ENCODE measurements around a stretch of chr12.

DNA sequence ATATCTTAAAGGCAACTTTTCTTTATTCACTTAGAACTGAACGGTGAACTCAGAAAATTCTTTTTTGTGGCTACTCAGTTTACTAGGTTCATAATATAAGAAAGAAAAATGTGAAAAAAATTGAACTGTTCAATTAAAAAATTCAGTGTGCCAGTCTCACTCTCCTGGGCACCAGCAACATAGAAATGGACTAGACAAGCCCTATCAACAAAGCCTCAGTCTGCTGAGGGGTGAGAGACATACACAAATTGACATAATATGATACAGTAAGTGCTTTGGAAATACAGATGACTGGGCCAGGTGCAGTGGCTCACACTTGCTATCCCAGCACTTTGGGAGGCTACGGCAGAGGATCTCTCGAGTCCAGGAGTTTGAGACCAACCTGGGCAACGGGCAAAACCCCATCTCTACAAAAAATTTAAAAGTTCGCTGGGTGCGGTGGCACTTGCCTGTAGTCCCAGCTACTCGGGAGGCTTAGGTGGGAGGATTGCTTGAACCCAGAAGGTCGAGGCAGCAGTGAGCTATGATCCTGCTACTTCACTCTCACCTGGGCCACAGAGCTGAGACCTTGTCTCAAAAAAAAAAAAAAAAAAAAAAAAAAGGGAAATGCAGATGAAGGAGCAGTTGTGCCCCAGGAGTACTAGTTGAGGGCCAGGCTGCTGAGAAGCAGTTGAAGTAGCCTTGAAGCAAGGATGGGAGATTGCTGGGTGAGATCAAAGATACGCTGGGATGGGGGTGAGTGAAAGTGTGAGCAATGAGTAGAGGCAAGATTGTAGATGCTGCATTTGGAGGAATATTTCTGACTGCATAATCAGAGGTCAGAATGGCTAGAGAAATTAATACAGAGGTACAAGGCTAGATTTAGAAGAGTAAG lies 93.6 kb upstream of the DNM1L start:
- RAMPAGE, long total RNA: no peak
- RRBS: no CpG with 5 or more reads among the region's 9 CpGs

DNA sequence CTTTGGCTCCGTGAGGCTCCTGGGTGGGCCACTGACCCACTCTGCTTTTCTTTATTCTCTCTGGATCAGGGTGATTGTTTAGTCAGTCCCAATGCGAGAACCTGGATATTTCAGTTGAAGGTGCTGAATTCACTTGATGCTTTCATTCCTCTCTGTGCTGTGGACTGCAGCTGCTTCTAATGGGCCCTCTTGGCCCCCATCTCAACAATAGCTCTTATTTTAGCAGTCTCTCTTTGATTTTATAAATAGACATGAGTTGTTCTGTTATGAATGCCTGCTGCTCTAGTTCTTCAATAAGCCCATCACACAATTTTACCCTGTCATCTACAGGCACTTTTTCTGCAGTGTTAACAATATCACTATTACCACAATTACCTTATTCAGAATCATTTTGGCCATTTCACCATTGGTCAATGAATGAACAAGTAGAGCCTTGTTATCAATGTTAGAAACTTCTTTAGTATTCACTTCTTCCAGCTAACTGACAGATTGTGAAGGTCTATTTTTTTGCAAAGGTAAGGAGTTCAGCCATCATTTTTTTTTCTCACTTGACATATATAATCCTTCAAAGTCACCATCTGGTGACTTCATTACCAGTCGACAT lies 54.2 kb upstream of the YARS2 start:
- RAMPAGE, long total RNA: no peak
- RRBS: no CpG with 5 or more reads among the region's 3 CpGs

DNA sequence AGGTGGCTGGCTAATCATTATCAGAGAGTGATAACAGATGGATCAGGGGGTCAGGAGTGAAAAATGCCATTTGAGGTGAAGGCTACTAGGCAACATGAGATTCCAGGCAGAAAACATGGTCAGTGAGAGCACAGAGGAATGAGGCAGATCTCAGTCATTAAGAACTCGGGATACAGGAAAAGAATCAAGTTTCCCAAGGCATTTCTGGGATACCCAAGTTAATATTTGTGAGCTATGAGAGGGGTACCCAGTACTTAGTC lies 77.1 kb upstream of the ALG10 start:
- RAMPAGE, long total RNA: no peak
- RRBS: no CpG with 5 or more reads among the region's 1 CpG

GRCh38 chr12:34348074-34348609 lies 325.8 kb downstream of the ALG10 start:
- RAMPAGE, long total RNA: no peak
- RRBS: 51% methylated on average over 3 of the region's 28 CpGs

GRCh38 chr12:38124343-38124826 lies 192.2 kb upstream of the ALG10B start:
- RAMPAGE, long total RNA: no peak
- RRBS: no CpG with 5 or more reads among the region's 2 CpGs

DNA sequence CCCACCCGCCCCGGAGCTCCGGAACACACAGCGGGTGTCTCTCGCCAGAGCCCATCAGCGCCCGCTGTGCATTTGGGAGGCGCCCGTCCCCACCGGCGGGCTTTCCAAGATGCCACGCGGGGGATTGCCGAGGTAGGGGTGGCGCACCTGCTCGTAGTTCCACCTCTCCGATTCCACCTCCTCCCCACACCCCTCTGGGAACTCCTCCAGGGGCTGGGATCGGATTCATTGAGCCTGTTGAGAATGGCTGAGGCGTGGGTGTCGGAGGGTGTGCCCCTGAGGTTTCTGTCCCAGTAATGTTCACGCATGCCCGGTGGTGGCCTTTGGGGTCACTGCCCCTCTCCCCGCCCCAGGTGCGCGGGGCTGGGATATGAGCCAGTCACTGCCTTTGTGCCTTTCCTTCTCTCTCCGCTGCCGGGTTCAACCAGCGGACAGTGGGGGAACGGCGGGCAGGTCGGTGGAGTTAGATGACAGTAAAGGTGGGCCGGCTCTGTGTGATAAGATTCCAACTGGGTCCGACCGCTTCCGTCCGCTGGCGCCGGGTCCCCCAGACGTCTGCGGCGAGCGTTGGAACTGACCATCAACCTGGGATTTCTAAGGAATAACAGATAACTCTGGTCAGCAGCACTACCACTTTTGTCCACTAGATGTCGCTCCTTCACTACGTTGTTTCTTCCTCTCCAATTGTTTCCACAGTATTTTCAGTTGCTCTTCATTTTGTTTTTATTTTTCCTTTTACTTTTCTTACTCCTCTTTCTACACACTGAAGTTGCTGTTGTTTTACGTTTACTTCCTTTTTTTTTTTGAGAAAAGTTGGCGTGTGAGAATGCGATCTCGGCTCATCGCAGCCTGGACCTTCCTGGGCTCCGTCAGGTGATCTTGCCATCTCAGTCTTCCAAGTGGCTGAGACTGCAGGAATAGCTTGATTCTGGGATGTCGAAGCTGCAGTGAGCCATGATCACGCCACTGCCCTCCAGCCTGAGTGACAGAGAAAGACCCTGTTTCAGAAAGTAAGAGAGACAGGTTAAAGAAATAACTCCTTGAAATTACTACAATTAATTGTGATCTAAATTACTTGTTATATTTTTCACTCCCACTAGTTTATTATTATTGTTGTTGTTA lies 178.0 kb upstream of the ALG10B start:
- RAMPAGE, long total RNA: no peak
- RRBS: 6% methylated on average over 19 of the region's 52 CpGs

DNA sequence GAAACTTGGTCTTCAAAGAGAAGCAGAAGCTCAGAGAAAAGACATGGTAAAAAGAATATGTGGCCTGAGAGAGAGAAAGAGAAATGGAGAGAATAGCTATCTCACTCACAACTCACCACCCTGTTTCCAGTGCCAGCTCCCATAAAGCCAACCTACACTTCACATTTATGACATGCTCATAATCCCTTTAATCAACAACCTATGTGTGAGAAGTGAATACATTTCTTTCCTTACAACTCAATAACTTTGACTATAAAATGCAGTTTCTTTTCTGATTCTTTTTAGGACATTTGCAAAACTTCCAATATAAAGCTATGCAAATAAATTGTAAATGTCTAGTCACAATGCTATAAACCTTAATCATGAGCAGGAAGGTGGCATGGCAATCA lies 67.1 kb downstream of the CPNE8 start:
- RAMPAGE, long total RNA: no peak

DNA sequence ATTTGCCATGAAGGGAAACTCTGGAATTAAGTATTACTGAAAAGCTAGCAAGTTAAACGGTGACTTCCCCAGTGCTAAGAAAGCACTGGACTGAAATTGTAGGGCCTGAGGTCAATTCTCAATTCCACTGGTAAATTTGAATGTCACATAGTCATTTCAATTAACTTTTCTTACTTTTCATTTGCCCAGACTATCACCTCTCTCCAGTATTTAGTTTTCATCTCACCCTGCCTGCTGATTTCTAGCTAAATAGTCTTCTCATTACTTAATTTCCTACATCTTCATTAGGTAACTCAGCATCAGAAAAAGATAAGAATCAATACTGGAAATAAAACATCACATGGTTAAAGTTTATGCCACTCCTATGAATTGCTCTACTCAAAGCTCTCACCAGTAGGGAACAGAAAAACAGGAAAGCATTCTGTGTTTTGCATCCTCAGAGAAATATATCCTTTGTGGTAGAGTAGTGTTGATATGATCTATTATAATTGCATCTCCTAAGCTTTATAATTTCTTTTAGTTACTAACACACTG lies 10.1 kb downstream of the CPNE8 start:
- RAMPAGE, long total RNA: no peak
- RRBS: no CpG with 5 or more reads among the region's 1 CpG

DNA sequence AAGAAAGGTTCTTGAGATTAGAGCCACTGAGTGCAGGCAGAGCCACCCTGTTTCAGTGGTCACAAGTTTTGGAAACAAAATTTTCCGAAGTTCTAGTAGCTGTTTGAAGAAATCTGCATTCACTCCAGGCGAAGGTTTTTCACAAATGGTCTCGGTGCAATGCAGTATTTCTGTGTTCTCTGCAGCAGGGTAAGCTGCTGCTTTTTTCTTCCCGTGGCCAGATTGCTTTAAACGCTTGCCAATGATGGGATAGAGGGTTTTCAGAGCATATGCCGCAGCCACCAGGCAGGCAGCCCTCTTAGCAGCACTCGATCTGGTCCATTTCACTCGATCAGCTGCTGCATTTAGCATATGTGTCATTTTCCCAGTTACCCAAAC lies 358 bp downstream of the ABCD2 start:
- RAMPAGE, long total RNA: no peak
- RRBS: no CpG with 5 or more reads among the region's 8 CpGs

- RAMPAGE, long total RNA: no peak
- RRBS: no CpG with 5 or more reads among the region's 1 CpG
Measured at GRCh38 chr12:39622231-39622710, 2.7 kb upstream of the ABCD2 start.

DNA sequence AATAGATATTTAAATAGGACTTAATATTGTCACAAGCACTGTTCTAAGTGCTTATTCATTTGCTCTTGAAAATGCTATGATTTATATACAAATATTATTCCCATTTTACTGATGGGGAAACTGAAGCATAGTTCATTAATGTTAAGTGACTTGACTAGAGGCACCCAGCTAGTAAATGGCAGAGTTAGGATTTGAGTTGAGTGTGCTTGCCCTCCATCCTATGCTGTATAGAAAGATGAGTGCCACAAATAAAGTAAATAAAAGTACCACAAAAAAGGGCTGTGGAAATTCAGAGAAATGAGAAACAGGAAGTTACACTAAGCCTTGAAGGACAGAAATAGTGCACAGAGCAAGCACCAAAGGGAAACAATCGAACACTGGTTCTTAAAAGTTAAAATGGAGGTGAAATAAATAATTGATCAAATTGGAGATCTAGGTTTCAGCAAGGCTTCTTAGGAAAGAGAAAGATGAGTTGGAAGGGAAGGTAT lies 2.8 kb downstream of the C12orf40 start:
- RAMPAGE, long total RNA: no peak
- RRBS: no CpG with 5 or more reads among the region's 1 CpG

DNA sequence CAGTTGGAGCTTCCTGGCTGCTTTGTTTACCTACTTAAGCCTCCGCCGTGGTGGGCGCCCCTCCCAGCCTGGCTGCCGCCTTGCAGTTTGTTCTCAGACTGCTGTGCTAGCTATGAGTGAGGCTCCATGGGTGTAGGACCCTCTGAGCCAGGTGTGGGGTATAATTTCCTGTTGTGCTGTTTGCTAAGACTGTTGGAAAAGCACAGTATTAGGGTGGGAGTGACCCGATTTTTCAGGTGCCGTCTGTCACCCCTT lies 43.6 kb downstream of the C12orf40 start:
- RAMPAGE, long total RNA: no peak
- RRBS: no CpG with 5 or more reads among the region's 6 CpGs

DNA sequence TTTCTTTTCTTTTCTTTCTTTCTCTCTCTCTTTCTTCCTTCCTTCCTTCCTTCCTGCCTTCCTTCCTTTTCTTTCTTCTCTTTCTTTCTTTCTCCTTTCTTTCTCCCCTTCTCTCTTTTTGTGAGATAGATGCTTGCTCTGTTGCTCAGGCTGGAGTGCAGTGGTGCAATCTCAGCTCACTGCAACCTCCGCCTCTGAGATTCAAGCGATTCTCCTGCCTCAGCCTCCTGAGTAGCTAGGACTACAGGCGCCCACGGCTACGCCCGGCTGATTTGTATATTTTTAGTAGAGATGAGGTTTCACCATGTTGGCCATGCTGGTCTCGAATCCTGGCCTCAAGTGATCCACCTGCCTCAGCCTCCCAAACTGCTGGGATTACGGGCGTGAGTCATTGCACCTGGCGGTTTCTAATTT lies 186.4 kb downstream of the C12orf40 start:
- RAMPAGE, long total RNA: no peak
- RRBS: no CpG with 5 or more reads among the region's 10 CpGs

DNA sequence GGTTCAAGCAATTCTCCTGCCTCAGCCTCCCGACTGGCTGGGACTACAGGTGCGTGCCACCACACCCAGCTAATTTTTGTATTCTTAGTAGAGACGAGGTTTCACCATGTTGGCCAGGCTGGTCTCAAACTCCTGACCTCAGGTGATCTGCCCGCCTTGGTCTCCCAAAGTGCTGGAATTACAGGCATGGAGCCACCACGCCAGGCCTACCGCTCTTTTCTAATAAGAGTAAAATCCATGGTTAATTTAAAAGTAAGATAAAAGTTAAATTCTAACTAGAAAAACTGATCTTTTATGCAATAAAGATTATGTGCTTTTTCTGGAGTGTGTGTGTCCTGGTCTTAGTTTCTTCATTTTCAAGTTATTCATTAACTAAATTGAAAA lies 212.5 kb downstream of the SLC2A13 start:
- RAMPAGE, long total RNA: no peak
- RRBS: no CpG with 5 or more reads among the region's 6 CpGs

DNA sequence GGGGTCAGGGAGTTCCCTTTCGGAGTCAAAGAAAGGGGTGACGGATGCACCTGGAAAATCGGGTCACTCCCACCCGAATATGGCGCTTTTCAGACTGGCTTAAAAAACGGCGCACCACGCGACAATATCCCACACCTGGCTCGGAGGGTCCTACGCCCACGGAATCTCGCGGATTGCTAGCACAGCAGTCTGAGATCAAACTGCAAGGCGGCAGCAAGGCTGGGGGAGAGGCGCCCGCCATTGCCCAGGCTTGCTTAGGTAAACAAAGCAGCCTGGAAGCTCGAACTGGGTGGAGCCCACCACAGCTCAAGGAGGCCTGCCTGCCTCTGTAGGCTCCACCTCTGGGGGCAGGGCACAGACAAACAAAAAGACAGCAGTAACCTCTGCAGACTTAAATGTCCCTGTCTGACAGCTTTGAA lies 127.4 kb downstream of the SLC2A13 start:
- RAMPAGE, long total RNA: no peak
- RRBS: no CpG with 5 or more reads among the region's 18 CpGs

- RAMPAGE, long total RNA: no peak
Measured at GRCh38 chr12:40033274-40033788, 72.5 kb downstream of the SLC2A13 start.

DNA sequence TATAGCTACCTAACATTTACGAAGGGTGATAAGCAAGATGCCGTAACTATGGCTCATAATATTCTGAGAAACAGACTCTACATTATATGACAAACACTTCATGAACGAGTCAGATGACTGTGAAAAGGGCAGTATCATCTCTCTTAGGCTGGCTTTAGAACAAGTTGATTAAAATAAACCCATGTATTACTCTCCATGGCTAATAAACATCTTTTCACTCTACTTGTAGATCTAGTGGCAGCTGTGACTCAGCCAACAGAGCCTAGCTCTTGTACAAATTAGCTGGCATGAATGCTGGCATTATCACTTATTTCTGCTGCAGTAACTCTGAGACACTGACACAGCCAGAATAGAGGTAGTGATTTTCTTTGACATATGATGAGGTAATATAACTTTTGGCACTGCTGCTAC lies 47.1 kb downstream of the SLC2A13 start:
- RAMPAGE, long total RNA: no peak
- RRBS: no CpG with 5 or more reads among the region's 3 CpGs

DNA sequence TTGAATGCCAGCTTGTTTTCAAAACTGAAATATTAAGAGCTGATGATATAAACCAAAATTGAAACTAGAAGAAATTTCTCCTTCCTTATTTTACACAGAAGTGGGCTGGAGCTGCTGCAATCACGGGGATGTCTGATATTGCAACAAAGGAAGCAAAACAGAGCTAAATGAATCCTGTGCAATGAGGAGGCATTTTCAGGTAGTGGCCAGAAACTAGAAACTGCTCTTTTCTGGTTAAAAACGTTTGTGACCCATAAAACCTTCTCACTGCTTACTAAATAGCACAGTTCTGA lies 16.1 kb upstream of the LRRK2 start:
- RAMPAGE, long total RNA: no peak
- RRBS: no CpG with 5 or more reads among the region's 2 CpGs

DNA sequence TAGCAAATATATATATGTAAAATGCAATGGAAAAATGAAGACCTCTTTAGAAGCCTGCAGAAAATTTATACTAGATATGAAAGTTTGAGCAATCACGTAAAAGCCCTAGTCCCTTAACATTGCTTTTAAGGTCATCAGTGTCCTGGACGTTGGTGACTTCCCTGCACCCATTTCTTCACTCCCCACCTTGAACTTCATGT lies 15.8 kb upstream of the LRRK2 start:
- RAMPAGE, long total RNA: no peak
- RRBS: no CpG with 5 or more reads among the region's 2 CpGs

DNA sequence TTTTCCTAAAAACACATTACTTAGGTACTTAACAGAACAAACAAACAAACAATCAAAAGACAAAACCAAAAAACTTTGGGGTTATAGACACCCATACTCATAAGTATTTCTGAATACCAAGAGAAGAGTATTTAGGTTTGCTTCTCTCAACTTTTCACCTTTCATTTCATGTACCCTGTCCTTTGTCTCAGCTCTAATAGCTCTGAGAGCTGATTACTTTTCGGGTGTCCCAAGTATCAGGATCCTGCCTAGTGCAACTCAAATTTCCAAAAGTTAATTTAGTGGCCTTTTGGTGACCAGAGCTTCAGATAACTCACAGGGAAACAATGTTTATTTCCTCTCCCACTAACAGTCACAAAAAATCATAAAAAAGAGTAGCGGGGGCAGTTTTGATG lies 826 bp upstream of the LRRK2 start:
- RAMPAGE, long total RNA: no peak
- RRBS: no CpG with 5 or more reads among the region's 2 CpGs